ENCODE results near the gene LAMB3.

GRCh38 chr1:207820446-207821571 is 69.0 kb downstream of the CD46 start:
- RRBS = no CpG with 5 or more reads among the region's 24 CpGs

DNA sequence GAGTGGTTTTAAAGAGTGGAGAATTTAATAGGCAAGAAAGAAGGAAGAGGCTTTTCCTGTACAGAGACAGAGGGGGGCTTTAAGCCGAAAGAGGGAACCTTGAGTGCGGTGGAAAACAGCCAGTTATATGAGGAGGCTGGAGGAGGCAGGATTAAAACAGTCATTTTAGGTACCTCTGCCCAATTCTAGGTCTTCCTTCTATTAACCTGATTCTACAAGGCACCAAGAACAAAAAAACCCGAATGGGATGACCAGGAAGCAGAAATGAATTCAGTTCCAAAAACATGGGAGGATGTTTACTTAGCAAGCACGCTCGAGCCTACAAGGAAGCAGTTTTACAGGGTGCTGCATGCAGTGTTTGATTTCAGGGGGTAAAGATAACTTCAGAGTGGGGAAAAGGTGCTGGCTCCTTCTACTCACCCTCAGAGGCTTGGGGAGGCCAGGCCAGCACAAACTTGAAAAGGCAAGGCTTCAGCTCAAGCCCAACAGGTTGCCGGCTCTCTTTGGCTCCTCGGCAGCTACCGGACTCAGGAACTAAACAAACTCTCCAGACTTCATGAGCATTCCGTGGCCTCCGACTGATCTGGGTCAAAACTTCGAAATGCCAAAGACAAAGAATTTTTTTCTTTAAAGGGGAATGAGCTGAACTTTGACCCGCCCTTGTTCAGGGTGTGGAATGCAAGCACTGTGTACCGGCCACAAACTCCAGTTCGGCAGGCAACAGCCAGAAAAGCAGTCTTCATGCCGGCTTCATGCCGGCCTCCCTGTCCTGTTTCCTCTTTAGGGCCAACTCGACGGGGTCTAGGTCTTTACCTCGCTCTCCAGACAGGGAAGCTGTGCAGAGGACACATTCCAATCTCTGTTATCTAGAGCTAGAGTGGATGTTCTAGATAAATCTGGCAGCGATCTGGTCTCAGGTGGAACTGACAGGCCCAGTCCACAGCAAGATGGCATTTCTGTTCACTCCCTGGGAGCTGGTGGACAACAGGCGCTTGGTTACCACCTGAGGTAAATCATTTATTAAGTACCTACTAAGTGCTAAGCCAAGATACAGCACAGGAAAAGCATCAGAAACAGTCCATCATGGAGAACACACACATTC is 74.8 kb downstream of the CD46 start:
- RRBS = 10% methylated on average over 2 of the region's 21 CpGs

DNA sequence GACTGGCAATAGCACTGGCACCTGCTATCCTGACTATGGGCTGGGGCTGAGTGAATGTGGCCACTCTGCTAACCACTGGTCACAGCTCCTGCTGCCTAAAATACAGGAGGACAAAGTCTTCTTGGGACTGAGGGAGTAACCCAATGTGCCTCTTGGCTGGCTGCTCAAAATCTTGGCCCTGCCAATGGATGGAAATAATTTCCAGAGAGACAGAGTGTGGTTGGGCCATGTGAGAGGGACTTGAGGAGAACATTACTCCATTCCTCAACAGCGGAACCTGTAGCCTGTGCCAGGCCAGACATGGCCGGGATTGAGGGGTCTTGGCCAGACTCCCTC is 79.5 kb downstream of the CD34 start:
- RRBS = no CpG with 5 or more reads among the region's 2 CpGs

- RRBS = 5% methylated on average over 3 of the region's 17 CpGs
Observed at GRCh38 chr1:207868507-207868800, 42.5 kb downstream of the CD34 start.

- RRBS = 4% methylated on average over 32 of the region's 81 CpGs
Observed at GRCh38 chr1:207963247-207964277, 52.6 kb upstream of the CD34 start.

DNA sequence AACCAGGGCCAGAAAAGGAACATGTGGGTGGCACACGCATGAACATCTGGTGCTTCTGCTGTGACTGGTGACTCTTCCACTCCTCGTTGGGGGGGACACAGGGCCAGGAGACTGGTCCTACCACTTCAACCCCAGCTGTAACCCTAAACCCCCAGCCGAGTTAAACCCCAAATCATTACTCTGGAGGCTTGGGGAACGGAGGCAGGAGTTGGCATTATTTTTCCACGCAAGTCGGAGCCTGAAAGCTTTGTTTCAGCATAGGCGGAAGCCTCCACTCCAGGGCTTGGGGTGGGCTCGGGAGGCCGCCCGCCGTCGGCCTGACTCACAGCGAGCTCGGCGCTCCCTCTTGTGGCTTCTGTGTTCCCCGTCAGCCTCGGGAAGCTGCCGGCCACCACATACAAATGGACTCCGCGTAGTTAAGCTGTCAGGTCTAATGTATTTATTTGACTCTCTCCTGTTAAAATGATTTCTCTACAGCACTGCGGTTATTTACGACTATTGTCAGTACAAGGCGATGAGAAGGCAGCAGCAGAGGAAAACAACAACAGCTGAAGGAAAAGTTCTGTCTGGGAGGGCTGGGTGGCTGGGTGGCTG is 375.9 kb upstream of the CAMK1G start:
- RRBS = no CpG with 5 or more reads among the region's 23 CpGs

GRCh38 chr1:209383849-209384480 is 199.5 kb upstream of the CAMK1G start:
- RRBS = no CpG with 5 or more reads among the region's 4 CpGs

GRCh38 chr1:209471232-209471535 is 112.3 kb upstream of the CAMK1G start:
- RRBS = no CpG with 5 or more reads among the region's 1 CpG

GRCh38 chr1:209567454-209568047 is 16.0 kb upstream of the CAMK1G start:
- RRBS = no CpG with 5 or more reads among the region's 6 CpGs

DNA sequence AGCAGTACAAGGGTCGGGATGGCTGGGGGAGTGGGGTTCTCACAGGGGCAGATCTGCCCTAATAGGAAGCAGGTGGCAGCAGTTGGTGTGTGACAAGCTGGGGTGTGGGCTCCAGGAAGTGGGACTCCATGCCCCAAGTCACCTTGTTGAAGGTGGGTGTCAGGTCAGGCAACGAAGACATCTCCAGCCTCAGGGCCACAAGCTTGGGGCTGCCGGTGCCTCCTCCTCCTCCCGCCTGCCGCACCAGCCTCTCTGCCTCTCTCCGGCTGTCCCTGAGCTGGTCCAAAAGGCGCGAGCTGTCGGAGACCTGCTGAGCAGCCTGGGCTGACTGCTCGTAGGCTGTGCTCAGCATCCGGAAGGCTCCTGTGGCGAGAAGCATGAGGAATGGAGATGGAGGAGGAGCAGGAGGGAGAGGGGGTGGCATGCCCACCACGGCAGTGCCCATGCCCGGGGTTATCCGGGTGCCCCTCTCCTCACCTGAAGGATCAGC is 28.8 kb downstream of the LAMB3 start:
- RRBS = 77% methylated on average over 11 of the region's 15 CpGs

DNA sequence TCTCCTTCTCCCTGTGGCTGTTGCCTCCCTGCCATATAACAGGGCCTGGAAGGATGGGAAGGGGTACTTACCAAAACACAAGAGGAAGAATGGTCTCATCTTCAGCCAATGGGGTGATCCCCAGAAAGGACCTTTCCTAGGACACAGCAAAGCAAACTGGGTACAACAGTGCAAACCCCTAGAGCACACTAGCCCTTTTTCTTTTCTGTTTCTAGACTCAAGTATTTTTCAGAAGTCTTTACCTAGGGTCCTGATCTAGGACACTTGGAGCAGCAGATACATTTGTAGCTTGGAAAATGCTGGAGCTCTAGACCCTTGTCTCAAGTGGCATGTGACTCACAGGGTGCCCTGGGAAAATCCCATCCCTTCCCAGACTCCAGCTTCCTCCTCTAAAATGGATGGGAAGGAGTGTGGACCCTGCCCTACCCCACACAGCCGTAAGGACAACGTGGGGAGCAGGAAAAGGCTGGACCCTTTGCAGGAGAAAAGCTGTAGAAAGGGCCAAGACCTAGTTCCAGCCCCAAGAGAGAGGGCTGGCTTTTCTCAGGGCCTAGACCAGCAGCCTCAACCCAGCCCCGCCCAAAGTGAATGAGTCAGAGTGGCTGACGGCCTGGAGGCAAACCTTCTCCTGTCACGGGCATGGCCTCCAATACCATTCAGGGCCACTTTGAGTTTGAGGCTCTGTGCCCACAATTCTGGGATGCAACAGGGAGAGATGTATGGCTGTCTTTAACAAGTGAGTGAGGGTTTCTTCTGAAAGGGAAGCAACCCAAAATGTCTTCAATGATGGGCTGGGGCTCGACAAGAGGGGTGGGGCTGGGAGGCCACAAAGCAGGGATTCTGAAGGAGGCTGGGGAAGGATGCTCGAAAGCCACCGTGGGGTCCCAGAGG is 1.1 kb downstream of the LAMB3 start:
- RRBS = no CpG with 5 or more reads among the region's 8 CpGs

DNA sequence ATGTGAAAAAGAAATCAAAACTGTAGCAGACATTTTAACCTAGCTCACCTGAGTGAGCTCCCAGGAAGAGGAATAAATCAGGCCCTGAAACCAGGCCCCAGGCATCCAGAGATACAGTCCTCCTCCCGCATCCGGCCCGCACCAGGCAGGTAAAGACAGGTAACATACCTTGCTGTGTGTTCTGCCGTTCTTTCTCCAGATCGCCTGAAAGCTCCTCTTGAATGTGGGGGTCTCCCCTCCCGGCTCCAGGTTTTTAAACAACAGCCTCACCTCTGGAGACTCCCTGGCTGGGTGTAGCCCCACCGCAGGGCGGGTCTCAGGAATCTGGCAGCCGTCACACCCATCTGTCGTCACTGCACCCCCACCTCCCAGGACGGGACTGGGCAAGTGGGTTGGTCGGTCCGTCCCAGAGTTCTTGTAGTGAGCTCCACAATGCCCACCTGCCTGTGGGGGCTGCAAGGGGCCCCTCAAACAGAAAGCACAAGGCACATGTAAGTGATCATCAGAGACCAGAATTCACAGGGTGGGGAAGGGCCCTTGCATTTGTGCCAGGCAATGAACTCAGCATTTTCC is at the start of gene LAMB3:
Gene LAMB3 (minus strand): TSS at position 225 of the 573 bp plus-strand sequence.
- RRBS = 71% methylated on average over 3 of the region's 13 CpGs

DNA sequence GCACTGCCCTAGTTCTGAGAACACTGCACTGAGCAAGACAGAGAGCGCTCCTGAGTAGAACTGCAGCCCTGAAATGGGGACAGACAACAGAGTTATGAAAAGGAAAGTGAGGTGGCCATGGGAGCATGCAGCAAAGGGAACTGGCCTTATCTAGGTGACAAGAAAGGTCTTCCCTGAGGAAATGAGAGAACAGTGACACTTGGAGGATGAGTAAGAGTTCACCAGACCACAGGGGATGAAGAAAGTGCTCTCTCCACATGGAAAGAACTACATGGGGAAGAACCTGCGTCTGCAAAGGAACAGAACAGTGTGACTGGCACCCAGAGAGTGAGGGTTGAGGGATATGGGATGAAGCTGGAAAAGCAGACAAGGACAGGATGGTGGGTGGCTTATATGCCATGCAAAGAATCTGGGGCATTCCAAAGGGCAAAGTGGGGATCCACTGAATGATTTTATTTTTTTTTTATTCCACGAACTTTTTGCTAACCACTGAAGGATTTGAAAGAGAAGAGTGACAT is 7.4 kb upstream of the G0S2 start:
- RRBS = no CpG with 5 or more reads among the region's 3 CpGs

GRCh38 chr1:209676290-209676580 is 1.0 kb downstream of the G0S2 start:
- RRBS = no CpG with 5 or more reads among the region's 1 CpG

- RRBS = no CpG with 5 or more reads among the region's 2 CpGs
Observed at GRCh38 chr1:209732784-209733212, 23.1 kb upstream of the TRAF3IP3 start.

GRCh38 chr1:209790441-209791216 is 6.3 kb upstream of the C1orf74 start:
- RRBS = no CpG with 5 or more reads among the region's 10 CpGs

DNA sequence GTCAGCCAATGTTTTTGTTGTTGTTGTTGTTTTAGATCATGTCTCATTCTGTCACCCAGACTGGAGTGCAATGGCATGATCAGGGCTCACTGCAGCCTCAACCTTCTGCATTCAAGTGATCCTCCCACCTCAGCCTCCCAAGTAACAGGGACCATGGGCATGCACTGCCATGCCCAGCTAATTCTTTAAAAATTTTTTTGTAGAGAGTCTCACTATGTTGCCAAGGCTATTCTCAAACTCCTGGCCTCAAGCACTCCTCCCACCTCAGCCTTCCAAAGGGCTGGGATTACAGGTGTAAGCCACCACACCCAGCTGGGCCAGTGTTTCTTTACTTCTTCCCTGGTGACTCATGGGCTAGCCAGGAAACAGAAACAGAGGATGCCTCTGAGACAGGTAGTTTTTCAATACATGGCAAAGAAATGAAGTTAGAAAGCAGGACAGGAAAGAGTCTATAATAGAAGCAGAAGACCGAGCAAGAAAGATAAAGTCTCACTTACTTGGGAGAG is 7.5 kb upstream of the C1orf74 start:
- RRBS = no CpG with 5 or more reads among the region's 1 CpG

- RRBS = no CpG with 5 or more reads among the region's 4 CpGs
Observed at GRCh38 chr1:209873366-209874043, 45.7 kb downstream of the UTP25 start.

- RRBS = no CpG with 5 or more reads among the region's 4 CpGs
Observed at GRCh38 chr1:210099831-210100516, 132.6 kb upstream of the SERTAD4 start.